AG08470 (cell line): ENCODE results near the gene TRMT61A.

GRCh38 chr14:103098984-103099966 lies 4.8 kb downstream of the EXOC3L4 start:
- RRBS: no CpG with 5 or more reads among the region's 18 CpGs

GRCh38 chr14:103103515-103104497 lies 9.3 kb downstream of the EXOC3L4 start:
- RRBS: 4% methylated on average over 20 of the region's 72 CpGs

DNA sequence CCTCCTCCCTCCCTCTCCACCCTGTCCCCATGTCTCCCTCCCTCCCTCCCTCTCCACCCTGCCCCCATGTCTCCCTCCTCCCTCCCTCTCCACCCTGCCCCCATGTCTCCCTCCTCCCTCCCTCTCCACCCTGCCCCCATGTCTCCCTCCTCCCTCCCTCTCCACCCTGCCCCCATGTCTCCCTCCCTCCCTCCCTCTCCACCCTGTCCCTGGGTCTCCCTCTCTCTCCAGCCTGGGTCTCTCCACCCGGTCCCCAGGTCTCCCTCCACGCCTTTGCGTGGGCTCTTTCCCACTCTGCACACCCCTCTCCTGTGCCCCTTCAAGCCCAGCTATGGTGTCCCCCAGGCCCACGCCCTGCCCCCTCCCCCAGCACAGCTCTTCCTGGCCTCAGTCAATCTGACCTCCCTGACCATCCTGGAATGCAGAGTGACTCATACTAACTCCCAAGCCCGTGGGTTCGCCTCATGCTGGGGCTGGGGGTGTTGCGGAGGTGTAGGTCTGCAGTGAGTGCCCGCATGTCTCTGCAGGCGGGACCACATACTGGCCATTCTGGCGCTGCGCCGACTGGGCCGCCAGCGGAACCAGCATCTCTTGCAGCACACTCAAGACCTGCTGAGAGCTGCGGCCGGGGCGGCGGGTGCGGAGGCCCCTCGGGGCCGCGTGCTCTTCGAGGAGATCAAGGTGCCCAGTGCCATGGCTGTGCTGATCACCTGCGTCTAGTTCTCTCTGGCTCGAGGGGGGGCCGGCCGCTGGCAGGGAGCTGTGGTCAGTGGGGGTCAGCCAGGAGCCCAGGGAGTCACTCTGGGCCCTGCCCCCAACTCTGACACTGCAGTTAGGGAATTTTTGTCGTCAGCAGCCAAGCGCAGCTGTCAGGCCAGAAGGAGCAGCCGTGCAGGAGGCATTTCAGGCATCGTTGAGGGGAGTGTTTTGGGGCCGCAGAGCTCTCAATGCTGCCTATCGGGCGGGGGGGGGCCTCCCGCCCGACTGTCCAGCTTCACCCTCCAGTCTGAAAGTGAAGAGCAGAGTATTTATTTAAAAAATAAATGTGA lies 13.4 kb upstream of the TNFAIP2 start:
- RRBS: 54% methylated on average over 8 of the region's 36 CpGs

DNA sequence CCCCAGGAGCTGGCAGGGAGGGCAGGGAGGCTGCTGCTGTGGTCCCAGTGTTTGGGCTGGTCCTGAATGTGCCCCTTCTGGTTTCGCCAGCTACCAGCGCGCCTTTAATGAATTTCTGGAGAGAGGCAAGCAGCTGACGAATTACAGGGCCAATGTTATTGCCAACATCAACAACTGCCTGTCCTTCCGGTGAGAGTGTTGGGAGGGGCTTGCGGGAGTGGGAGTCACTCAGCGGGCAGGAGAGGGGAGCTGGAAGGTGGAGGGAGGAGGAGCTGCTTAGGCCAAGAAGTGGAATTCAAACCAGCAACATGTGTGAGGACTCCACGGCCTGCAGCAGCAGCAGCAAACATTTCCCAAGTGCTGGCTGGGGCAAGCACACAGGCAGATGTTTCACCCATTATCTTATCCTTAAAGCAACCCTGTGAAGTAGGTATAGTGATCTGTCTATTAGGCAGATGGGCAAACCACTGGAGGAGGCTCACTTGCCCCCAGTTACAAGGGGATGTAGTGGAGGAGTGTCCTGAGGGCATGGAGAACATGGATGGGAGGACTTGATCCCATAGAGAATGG lies 7.8 kb downstream of the TNFAIP2 start:
- RRBS: no CpG with 5 or more reads among the region's 8 CpGs

GRCh38 chr14:103186896-103187709 lies 63.8 kb downstream of the TNFAIP2 start:
- RRBS: no CpG with 5 or more reads among the region's 12 CpGs

- RRBS: no CpG with 5 or more reads among the region's 6 CpGs
These were observed 85.1 kb downstream of the TNFAIP2 start for GRCh38 chr14:103208352-103208687.

DNA sequence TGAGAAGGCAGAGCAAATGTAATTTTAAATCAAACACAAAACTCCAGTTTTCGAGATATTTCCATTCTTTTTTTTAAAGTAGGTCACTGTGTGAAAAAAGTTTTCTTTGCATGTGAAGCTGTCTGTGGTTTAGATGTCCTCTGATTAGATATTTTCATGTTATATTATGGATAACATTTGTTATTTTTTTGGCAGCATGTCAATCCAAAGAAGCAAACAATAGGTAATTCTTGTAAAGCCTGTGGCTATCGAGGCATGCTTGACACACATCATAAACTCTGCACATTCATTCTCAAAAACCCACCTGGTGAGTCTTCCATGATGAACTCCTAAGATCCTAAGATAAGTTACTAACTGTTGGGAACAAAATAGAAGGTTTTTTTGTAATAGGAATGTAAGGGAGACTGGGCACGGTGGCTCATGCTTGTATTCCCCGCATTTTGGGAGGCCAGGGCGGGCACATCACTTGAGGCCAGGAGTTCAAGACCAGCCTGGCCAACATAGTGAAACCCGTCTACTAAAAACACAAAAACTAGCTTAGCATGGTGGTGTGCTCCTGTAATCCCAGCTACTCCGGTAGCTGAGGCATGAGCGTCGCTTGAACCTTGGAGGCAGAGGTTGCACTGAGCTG lies 3.0 kb downstream of the EIF5 start:
- RRBS: no CpG with 5 or more reads among the region's 9 CpGs

DNA sequence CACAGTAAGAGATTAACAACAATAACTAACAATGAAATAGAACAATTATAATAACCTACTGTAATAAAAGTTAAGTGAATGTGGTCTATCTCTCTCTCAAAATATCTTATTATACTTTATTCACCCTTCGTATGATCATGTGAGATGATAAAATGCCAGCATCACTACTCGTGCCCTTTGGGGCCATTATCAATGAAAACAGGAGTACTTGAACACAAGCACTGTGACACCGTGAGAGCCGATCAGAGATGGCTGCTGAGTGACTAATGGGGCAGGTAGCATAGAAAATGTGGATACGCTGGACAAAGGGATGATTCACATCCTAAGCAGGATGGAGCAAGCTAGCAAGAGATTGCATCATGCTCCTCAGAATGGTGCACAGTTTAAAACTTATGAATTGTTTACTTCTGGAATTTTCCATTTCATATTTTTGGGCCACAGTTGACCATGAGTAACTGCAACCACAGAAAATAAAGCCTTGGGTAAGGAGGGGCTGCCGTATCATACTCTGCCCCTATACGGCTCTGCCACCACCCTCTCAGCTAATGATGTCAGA lies 23.5 kb upstream of the MARK3 start:
- RRBS: no CpG with 5 or more reads among the region's 7 CpGs

DNA sequence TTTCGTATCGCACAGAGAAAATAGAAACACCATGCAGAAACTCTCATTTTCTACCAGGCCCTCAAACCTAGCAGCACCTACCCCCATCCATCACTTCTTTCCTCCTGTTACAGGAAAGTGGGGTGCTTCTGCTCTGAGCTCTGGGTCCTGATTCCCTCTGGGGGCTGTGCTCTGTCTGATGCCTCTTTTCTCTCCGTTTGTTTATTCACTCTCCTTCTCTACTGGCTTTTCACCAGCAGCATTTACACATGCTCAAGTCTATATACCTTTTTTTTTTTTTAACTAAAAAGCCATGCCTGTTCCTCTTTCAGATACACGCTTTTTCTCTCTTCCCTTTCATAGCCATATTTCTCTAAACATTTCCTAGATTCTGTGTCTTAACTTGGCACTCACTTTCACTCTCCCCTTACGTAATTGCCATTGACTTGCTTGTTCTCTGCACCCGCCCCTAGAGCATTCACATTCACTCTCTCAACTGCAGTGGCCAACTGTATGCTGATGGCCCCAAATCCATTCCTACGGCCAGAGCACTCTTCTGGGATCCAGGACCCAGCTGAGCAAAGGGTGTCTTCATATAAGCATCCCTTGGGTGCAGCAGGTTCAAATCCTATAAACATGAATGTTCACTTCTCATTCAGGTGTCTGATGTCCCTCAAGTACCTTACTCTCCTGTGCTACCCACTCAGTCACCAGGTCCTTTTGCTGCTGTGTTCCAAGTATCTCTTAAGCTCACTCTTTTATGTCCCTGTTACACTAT lies 59.6 kb downstream of the CKB start:
- RRBS: no CpG with 5 or more reads among the region's 7 CpGs

DNA sequence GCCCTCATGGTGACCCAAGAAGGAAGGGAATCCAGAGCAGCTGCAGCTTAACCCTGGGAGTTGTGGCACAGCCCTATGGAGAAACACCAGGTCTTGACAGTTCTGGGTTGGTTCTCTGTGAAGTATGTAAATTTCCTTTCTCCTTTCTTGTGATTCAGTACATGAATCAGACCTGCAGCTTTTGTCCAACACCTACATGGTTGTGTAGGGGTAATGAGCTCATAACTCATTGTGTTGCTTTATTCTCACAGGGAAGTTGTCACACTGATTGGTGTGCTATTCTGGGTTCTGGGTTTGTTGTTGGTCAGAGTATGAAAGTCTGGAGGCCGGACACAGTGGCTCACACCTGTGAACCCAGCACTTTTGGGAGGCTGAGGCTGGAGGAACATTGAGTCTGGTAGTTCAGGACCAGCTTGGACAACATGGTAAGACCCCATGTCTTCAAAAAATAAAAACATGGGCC lies 18.6 kb downstream of the CKB start:
- RRBS: no CpG with 5 or more reads among the region's 1 CpG

DNA sequence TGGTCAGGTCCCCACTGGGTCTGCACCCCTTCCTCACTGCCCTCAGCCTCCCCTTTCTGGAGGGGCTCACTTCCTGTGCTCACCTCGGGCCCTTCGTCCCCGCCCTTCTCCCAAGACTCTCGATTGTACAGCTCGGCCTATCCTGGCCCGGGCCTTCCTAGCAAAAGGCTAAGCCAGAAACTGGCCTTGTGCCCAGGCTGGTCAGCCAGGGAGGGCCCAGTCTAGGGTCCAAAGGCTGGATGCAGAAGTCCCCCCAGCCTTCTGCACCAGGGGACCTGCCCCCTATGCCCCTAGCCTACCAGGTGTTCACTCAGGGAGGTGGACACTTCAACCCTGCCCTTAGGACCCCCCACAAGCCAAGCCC lies 4.5 kb downstream of the CKB start:
- RRBS: no CpG with 5 or more reads among the region's 6 CpGs

- RRBS: 71% methylated on average over 2 of the region's 7 CpGs
These were observed 2.3 kb downstream of the CKB start for GRCh38 chr14:103520442-103520683.

DNA sequence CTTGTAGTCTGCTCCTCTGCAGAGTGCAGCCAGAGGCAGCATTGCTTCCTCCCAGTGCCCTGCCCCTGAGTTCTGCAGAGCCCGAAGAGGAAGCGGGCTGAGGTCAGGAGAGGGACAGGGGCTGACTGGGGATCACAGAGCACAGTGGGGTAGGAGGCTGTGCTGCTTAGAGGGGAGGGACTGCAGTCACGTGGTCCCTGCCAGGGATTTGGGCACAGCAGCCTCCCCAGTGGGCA lies 2.4 kb upstream of the TRMT61A start:
- RRBS: no CpG with 5 or more reads among the region's 3 CpGs

DNA sequence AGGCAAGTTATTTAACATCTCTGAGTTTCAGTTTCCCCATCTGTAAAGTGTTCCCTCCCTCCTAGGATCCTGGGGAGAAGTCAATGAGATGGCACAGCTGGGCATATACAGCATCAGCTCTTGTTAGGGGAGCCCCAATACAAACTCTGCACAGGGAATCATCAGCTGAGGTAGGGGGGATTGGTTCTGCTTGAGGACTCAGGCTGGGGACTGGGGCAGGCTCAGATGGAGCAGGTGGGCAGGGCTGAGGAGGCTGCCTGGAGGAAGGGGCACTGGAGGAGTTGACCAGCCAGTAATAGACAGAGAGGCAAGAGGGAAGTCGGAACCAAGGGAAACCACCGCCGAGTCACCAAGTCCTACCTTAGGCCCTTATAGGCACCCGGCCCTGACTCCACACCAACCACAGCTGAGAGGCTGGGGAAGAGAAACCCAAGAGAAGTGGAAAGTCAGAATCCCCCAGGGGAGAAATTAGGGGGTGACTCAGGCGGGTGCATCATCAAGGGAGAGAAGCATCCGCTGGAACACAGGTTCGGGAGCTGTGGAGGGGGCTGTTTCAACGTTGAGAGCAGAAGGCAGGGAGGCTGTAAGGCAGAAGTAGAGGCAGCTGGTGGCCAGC lies 1.7 kb upstream of the TRMT61A start:
- RRBS: no CpG with 5 or more reads among the region's 8 CpGs

DNA sequence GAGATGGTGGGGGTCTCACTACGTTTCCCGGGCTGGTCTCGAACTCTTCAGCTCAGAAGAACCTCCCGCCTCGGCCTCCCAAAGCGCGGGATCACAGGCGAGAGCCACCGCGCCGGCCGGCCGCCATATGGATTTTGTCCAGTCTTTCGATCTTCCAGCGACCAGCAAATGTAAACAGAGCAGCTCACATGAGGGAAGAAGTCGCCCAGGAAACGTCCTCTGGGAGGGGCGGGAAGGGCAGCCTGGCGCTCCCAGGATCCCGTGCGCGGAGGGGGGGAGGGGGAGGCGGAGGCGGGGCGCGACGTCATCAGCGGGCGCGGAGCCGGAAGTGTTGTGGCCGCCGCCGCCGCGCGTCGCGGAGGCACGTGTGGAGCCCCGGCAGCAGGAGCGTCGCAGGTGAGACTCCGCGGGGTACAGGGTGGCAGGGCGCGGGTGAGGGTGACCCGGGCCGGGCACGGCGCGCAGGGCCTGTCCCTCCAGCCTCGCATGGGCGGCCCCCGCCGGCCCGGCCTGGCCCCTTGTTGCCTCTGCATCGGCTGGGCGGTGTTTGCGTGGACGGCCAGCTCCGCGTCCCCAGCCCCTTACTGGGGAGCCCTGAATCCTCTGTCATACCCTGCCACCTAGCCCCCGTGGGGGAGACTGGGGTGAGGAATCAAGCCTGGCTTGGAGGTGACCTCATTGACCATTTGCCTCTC lies at the start of gene TRMT61A:
TSS of gene TRMT61A (plus strand) at position 331 of the 695 bp plus-strand sequence.
- RRBS: 2% methylated on average over 26 of the region's 64 CpGs

DNA sequence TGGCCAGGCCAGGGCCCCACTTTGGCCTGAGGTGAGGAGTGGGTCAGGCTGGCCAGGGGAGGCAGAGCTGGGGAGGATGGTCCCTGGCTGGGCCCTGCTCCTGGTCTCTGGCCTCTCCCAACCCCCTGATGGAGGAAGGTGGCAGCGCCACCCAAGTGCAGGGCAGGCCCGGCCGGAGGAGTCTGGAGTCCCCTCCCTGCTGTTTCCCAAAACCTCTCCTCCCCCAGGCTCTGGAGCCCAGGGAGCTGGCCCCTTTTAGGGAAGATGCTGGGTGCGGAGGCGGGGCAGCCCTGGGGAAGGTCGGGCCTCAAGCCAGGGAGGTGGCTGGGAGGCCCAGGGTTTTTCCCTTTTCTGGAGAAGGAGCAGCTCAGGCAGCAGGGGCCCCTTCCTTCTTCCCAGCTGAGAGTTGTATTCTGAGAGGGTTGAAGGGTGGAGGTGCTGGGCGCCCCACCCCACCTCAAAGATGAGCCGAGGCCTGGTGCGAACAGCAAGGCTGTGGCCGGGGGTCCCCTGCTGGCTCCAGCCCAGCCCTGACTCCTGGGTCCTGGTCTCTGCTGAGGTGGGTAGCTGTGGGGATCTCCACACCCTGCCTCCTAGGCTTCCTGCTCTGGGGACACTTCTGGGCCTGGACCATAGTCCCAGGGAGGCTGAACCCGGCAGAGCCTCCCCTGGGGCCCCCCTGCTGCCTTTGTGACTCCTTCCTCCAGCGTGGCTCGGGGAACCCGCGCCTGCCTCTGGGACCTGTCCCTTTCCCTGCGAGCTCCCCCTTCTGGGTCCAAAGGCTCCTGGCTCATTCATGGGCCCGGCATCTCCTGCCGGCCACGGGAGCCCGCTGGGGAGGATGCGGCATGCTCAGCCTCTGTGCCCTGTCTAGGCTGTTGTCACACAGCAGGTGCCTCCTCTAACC lies 4.2 kb downstream of the TRMT61A start:
- RRBS: no CpG with 5 or more reads among the region's 21 CpGs

- RRBS: no CpG with 5 or more reads among the region's 23 CpGs
These were observed 11.6 kb downstream of the TRMT61A start for GRCh38 chr14:103540208-103541432.

DNA sequence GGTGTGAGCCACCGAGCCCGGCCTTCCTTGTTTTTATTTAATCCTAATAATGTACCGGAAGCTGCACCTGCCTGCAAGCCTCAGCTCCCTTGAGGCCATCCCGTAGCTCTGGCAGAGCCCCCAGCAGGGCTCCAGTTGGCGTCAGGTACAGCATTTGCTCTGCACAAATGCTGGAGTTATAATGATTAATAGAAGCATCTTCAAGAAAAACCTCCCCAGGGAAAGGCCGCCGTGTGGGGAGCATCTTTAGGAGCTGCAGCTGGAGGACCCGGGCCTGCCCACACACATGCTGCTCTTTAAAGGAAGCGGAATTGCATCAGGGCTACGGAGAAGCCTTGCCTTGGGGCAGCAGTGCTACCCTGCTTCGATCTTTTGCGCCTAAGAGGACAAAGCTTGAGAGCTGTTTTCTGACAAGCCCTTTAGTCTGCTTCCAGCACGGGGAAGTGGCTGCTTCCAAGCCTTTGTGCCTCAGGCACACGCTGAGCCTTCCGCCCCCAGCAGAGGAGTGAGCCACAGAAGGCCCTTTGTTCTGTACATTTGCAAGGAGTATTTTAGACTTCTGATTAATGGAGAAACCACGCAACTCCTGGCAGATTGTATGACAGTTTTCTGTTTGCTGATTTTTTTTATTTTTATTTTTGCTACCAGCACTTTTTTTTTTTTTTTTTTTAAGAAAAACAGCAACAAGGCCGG lies 31.5 kb downstream of the COA8 start:
- RRBS: no CpG with 5 or more reads among the region's 17 CpGs

DNA sequence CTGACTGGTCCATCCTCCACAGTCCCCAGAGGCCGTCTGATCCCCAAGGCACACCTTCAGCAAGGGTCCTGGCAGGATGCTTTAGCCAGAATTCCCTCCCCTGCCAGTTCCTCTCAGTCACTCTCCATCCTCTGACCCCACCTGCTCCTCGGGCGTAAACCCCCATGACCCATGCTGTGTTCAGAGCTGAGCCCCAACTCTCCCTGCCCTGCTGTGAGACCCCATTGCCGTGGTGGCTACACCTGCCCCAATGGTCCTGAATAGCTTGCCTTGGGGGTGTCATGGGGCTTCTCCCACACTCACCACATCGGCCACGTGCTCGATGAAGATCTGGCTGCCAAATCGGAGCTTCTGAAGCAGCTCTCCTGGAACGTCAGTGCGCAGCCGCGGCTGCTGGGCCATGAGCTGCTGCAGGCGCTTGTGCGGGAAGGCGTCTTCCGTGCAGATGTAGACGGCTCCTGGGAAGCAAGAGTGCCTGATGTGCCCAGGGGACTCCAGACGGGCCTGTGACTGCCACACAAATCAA lies 12.3 kb downstream of the XRCC3 start:
- RRBS: no CpG with 5 or more reads among the region's 18 CpGs

DNA sequence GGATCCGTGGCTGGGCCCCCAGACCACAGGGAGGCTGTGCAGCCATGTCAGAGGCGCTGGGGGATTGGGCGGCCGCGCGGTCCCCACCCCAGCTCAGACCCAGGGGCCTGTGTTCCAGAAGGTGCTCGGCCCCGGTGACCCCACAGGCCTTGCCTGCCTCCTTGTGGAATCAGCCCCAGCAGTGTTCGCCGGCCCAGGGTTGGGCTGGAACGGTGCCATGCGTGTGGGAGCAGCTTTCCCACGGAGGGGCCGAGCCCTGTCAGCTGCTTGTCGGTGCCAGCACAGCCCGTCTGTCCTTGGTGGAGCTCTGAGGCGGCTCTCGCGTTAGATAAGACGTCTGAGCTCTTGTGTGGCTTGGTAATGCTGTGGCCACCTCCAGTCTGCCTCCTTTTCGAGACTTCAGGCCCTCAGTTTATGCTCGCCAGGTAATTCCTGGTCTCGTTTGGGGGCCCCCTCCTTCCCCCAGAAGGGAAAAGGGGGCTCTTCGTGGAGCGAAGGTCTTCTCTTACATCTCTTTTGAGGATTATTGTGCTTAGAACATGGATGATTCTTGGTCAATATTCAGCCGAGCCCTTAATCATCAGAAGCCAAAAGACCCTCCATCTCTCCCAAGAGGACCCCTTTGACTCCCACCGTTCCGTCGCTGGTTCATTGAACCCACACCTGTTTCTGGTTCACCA lies 8.6 kb downstream of the ZFYVE21 start:
- RRBS: 19% methylated on average over 3 of the region's 29 CpGs